Placental pericyte (primary cell): ENCODE data around the genes OR56B4, TAF10, PPFIBP2 and OR5P2.

GRCh38 chr11:6107377-6107901, at the start of gene OR56B4:
OR56B4 (plus strand) TSS chr11:6107684.
- CAGE, long polyA plus RNA, result no peak

- CAGE, long polyA plus RNA, result no peak
Measured at GRCh38 chr11:6404234-6404827, 14.1 kb downstream of the SMPD1 start.

DNA sequence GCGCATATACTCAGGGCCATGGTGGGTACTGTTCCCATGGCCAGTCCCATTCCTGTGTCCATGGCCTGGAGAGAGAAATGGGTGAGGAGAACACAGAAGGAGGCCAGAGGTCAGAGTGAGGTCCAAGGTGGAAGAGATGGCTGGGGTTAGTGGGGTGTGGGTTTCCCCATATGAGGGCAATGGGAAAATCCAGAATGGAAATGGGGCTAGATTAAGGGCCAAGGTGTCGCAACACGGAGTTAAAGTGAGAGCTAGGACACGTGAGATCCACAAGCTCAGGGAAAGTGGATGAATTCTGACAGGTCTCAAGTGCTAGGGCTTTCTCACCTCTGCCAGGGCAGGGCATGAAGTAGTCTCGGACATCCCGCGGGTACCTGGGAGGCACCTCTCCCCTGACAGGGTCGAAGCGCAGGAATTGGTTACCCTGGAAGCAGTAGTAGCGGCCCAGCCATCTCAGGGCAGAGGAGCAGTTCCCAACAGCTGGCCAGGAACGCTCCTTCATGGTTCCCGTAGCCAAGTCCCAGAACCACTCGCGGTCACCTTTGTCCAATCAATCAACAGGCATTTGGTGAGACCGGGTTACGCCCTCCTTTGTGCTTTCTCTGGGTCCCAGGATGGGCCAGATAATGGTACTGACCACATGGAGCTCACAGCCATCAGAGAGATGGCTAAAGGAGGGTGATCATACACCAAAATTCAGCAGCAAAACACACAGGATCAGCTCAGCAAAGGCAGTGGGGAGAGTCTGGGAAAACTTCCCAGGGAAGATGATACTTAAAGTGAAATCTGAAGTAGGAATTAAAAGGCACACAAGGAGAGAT, 3.5 kb downstream of the HPX start:
- CAGE, long polyA plus RNA, result no peak

GRCh38 chr11:6468874-6469451, 4.8 kb downstream of the TRIM3 start:
- CAGE, long polyA plus RNA, result no peak

GRCh38 chr11:6484115-6485007, 3.1 kb downstream of the TIMM10B start:
- CAGE, long polyA plus RNA, result no peak

GRCh38 chr11:6603944-6604861, 629 bp downstream of the ILK start:
- CAGE, long polyA plus RNA, result no peak

GRCh38 chr11:6612142-6613277, at the start of gene TAF10:
TAF10 (minus strand) TSS chr11:6612216.
- CAGE, long polyA plus RNA, result no peak

- CAGE, long polyA plus RNA, result no peak
Measured at GRCh38 chr11:6618068-6618489, 1.1 kb downstream of the TPP1 start.

GRCh38 chr11:7512221-7513442, 1.2 kb upstream of the PPFIBP2 start:
- CAGE, long polyA plus RNA, result no peak

DNA sequence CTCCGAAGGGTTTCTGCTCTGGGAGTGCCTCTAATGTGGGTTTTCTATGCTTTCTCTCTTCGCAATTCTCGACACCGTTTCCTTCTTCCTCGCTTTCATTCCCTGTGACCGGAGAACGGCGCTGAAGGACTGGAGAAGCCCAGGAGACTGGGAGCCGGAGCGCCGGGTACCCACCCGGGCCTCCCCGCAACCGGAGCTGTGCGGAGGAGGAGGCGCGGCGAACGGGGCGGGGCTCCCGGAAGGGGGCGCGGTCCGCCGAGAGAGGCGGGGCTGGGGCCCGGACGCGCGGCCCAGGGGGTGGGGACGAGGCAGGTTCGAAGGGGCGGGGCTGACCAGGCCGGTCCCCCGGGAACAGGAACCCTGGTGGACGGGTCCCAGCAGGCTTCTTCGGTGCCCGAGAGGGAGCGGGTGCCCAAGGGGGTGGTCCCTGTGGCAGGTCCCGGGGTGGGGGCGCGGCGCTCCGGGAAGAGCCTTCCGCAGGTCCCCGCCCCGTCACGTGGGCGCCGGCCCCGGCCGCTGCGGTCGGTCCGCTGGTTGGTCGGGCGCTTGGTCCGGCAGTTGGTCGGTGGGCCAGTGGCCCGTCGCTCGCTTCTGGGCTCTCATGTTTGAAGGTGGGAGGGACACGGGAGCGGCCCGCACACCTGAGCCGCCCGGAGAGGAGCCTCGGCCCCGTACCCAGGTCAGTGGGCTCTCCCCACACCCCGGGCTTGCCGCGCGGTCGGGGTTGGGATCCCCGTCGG, at the start of gene PPFIBP2:
TSS of gene PPFIBP2 (plus strand) at position 557 of the 740 bp plus-strand sequence.
- CAGE, long polyA plus RNA, result no peak

- CAGE, long polyA plus RNA, result no peak
Measured at GRCh38 chr11:7520775-7521259, 7.0 kb downstream of the PPFIBP2 start.

DNA sequence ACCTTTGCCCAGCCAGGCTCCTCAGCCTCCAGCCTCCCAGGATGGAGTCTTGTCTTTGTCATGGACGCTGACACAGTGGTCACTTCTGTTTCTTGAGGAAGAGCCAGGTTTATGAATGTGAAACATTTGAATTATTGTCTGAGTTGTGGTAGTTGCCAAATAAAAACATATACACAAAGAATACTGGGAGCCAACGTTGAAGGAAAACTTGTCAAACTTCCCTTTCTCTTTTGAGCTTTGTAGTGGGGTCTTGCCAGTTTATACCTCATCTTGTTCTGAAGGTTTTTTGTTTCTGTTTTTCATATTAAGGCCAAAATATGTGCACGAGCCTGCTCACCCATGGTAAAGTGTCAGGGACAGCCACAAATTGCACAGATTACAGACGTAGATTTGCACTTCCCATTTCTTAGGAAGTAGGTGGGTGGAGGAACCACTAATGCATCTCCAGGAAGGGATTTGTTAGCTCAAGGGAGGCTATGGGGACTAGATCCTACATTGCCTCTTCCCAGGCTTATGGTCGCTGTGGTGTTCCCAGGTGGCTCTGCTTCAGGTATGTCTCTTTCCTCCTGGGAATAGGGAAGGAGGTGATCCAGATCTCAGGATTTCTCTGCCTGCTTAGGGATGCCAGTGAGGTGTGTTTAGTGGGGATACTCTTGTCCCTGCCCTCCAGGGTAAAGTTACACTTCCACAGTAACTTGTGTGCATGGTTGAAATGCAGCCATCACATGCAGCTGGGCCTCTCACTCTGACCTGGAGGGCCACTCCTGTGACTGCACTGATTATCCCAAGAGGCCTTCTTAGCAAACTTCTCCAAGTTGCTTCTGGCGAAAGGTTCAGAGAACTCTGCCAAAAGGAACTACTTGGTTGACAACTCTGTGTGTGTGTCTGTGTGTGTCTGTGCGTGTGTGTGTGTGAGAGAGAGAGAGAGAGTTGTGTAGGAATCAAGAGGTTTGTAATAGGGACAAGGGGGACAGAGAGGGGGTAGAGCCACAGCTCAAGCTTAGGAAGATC, 9.7 kb downstream of the PPFIBP2 start:
- CAGE, long polyA plus RNA, result no peak

DNA sequence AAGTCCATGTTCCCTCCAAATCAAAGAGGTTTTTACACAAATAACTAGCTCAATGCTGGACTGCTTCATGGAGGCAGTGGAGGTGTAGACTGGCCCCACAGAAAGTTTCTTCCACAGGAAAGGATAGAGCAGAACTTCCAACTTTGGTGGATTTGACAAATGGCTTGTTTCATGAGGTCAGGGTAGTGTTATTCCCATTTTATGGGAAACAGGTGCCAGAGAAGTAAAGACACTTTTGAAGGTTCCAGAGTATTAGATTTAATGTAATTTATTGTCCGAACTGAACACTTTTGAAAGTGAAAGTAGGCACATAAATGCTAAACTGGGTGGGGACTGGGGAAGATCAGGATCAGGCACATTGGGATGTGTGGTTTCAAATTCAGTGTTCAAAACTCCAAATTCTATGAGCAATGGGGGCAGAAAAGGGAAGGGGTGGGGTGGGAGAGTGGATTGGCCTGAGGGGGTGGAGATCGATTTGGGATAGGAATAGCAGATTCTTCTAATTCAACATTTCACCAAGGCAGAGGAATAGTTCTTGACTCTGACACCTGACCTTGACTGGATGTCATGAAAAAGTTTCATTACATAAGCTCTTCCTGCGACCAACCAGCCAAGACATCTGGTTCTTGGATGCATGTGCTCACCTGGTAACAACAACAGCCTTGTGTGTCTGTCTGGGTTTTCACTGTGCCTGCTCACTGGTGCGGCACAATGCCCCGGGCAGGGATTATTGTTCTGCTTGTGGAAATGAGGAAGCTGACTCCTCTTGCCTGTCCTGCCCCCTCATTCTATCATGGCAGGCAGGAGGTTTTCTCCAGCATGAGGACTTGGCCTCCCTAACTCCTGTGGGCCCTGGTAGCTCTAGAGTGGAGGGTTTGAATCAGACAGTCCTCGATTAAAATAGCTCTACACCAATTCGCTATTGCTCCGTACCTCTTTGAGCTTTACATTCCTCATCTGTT, 10.8 kb downstream of the PPFIBP2 start:
- CAGE, long polyA plus RNA, result no peak

GRCh38 chr11:7571893-7572797, 58.3 kb downstream of the PPFIBP2 start:
- CAGE, long polyA plus RNA, result no peak

DNA sequence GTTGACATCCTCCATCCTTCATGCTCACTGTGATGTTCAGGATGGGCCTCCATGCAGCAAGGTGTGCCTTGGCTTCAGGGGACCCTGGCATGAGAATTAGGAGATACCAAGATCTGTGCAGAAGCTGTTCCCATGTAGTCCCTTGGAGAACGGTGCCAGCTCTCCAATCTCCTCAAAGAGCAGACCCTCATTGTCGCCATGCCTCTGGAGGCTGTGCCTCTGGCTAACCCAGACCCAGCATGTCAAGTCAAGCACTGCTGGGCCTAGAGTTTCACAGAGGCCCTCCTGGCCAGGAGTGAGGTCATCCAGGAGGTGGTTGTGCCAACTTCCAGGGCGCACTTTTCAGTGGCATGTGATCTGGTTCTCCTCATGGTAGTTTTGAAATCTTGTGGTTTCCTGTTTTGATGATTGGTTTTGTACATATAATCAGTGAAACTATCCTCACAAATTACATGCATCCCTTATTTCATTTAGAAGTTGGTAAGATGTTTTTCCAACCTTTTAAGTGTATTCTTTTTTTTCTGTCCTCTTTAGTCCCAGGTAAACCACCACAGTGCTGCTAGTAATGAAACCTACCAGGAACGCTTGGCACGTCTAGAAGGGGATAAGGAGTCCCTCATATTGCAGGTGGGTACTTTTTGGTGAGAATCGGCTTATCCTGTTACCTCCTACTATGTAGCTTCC, 78.9 kb downstream of the PPFIBP2 start:
- CAGE, long polyA plus RNA, result no peak

- CAGE, long polyA plus RNA, result no peak
Measured at GRCh38 chr11:7600222-7600985, 72.9 kb downstream of the CYB5R2 start.

- CAGE, long polyA plus RNA, result no peak
Measured at GRCh38 chr11:7605147-7606331, 67.8 kb downstream of the CYB5R2 start.

GRCh38 chr11:7796851-7797371, at the start of gene OR5P2:
OR5P2 (minus strand) TSS chr11:7796942.
- CAGE, long polyA plus RNA, result no peak

GRCh38 chr11:7963368-7963778, 1.9 kb downstream of the NLRP10 start:
- CAGE, long polyA plus RNA, result no peak

DNA sequence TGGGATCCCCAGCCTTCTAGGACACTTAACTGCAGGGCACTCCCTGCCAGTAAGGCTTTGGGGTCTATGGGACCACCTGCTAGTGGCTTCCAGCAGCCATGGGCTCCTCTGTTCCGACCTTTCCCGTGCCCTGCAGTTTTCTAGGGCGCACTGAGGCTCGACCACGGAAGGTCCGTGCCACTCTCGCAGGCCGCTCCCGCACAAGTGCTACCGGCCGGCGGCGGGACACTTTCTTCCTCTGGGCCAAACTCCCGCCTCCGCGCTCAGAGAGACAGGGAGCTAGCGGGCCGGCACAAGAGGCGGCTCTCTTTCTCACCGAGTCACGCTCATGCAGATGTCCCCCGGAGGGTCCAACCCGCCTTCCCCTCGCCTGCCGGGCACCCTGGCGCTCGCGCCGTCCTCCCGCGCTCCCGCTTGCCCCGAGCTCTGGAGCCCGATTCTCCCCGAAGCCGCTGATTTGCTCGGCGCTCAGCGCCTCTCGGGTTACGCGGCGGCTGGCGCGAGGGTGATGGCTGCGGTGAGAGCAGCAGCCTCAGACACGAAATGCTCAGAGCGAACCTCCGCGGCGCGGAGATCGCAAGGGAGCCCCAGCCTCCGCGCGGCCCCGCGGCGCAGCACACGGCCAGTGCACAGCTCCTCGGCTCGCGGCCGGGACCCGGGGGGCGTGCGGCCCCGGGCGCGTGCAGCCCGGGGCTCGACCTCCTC, 1.1 kb downstream of the LMO1 start:
- CAGE, long polyA plus RNA, result no peak